GM19240 (cell line): ENCODE results near the genes LRRTM4 and REG1A.

DNA sequence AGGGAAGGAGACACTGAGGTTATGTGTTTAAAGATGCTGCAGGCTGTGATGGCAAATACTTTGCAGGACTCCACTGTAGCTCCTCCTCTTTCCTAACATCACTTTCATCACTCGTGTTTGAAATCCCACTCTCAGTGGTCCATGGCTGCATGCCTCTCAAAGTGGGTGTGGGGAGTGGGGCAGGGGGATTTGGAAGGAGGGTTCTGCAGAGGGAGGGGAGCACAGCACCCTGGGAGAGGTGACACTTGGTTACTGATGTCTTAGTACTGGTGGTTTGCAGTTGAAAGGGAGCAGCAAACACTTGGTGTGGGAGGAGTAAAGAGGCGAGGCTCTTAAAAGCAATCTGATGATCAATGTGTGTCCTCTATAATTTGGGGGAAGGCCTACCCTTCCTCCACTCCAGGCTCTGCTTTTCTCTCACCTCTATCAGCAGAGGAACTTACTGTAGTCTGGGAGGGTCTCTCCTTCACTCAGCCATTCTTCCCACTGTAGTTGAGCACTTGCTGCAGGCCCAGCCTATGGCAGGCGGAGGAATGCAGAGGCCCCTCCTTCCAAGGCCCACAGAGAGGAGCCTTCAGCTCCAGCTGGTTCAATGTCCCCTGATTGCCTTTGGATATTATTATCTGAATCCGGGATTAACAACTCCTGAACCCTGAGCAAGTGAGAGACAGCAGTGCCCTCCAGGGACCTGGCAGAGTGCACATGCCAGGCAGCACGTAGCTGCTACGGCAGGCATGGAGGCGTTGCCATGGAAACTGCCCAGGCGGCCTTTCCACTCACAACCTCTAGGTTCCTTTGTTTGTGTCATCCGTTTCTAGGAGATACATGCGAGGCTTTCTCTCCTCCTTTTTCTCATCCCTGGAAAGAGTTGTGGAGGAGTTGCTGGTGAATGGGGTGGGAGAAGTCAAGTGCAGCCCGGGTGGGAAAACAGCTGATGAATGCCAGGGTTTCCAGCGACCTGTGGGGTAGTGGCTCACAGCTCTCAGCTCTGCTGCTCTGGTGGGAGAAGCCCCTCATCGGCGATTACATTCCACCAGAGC is 55.6 kb upstream of the HK2 start:
- RRBS: no CpG with 5 or more reads among the region's 14 CpGs

- RRBS: no CpG with 5 or more reads among the region's 9 CpGs
Observed at GRCh38 chr2:74843005-74844306, 9.5 kb downstream of the HK2 start.

DNA sequence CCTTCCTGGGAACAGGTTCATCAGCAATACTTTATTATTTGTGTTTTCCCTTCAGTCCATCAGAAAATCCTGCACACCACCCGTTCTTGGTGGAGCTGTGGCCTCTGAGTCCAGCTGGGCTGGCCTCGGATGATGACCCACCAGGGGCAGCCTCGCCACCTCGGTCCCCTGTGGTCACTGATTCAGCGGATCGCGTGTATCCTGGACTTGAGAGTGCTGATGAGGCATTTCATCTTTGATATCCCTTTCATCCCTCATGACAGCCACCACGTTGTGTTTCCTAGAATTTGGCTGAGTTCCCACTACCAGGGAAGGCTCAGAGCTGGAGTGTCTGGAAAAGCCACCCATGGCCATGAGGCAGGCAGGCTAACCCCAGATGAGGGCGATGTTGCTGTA is 31.3 kb downstream of the HK2 start:
- RRBS: no CpG with 5 or more reads among the region's 9 CpGs

DNA sequence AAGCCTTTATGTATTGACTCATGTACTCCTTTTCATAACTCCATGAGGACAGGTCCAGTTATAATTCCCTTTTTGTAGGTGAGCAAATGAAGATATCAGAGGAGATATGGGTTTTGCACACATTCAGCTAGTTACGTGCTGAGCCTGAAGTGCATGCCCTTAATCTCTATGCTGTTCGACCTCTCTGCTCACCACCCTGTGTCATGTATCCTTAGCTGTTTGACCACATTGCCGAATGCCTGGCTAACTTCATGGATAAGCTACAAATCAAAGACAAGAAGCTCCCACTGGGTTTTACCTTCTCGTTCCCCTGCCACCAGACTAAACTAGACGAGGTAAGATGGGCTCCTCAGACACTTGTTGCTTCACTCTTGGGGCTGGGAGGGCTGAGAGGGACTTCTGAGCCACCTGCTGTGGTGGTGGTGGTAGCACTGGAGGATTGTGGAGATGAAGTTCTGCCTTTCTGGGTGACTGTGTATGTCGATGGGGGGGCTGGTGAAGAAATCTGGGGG is 38.2 kb downstream of the HK2 start:
- RRBS: no CpG with 5 or more reads among the region's 6 CpGs

GRCh38 chr2:74881250-74881865 is 47.4 kb downstream of the HK2 start:
- RRBS: 97% methylated on average over 4 of the region's 13 CpGs

- RRBS: no CpG with 5 or more reads among the region's 3 CpGs
Observed at GRCh38 chr2:74892128-74892683, 58.3 kb downstream of the HK2 start.

- RRBS: no CpG with 5 or more reads among the region's 14 CpGs
Observed at GRCh38 chr2:74908501-74909082, 49.9 kb upstream of the POLE4 start.

GRCh38 chr2:75569410-75569996 is 8.8 kb upstream of the EVA1A start:
- RRBS: no CpG with 5 or more reads among the region's 7 CpGs

GRCh38 chr2:77521986-77522527 is at the start of gene LRRTM4:
Gene LRRTM4 (minus strand): TSS chr2:77522376.
- RRBS: no CpG with 5 or more reads among the region's 3 CpGs

- RRBS: no CpG with 5 or more reads among the region's 4 CpGs
Observed at GRCh38 chr2:79120388-79120787, at the start of gene REG1A. Gene REG1A (plus strand): TSS chr2:79120488.

GRCh38 chr2:79631395-79631744 is 118.5 kb downstream of the CTNNA2 start:
- RRBS: no CpG with 5 or more reads among the region's 5 CpGs

DNA sequence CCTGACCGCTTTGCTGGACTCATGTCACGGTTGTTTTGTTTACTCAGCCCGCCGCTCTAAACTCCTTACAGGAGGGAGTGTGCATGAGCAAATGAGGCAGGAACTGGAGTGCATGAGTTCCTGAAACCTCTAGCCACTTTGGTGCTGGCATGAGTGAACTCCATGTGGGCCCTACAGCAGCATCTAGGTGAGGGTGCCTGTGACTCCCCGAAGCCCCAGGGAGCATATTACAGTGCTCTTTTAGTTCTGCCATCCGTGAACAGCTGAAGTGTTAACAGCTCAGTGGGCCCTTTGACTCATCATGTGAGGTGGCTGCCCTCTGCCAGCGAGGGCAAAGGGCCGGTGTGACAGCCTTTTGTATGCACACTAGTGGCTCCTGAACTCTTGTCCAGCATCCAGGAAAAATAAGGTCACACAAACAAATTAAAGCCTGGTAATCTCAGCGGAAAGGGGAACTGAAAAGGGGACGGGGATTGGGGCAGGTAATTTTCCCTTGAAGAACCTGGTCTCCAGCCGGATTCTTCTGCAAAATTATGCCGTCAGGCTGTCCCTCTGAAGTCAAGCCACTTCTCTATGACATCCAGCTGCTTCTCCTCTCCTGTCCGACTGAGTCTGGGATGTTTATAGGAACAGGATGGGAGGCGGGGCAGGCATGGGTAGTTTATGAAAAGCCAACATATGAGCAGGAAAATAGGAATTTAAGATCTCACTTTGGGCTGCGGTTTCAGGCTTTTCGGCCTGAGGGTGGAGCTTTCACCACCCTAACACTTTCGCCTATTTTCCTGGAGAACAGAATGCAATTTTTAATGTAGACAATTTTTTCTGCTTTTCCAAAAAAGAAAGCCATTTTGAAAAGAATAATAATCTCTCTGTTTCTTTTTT is 1668.6 kb downstream of the SUCLG1 start:
- RRBS: no CpG with 5 or more reads among the region's 17 CpGs

DNA sequence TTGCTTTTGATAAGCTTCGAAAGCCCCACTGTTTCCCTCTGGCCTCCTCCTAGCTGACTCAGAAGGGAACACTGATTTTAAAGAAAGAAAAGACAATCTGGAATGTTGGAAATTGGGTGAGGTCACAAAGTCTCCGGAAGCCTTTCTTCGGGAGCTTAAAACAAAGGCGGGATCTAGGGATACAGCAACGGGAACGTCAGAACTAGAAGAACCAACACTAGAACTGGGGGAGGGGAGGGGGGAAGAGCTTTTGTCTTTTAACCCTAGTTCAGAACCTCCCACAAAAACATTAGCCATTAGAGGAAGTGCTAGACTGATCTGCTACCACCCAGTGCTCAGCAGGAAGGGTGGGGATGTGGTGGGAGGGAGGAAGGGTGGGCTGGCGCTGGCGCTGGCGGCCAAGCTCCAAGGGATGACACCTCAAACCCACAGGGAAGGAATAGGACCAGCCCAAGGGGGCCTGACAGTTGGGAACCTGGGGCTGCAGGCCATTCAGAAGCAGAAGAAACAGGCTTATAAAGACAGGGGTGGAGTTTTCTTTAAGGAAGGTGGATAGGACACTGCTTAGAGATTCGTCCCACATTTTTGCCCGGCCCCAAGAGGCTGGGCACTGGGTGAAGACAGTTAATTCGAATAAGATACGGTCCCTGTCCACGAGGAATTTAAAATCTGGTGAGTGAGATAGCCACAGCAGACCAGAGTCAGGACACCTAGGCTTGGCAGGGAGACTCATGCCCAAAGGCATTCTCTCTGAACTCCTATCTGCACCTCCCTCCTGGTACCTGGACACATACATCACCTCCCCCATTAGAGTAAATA is 1.7 kb downstream of the TMSB10 start:
- RRBS: no CpG with 5 or more reads among the region's 14 CpGs

DNA sequence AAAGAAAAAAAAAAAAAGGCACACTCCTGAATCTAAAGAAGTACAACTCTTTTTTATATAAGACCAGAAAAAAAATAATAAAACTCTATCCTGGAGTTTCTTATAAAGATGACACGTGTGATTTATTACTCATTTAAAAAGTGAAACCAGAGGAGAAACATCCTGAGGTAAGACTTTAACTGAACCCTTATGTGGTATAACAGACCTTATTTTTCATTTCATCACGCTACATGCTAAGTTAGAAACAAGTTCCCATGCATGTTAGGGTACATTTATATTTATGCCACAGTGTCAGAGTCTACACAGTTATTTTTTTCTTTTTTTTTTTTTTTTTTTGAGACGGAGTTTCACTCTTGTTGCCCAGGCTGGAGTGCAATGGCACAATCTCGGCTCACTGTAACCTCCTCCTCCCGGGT is 32.4 kb upstream of the KCMF1 start:
- RRBS: no CpG with 5 or more reads among the region's 5 CpGs

- RRBS: no CpG with 5 or more reads among the region's 13 CpGs
Observed at GRCh38 chr2:84959028-84959790, 11.8 kb upstream of the KCMF1 start.

GRCh38 chr2:84989623-84990272 is 18.8 kb downstream of the KCMF1 start:
- RRBS: no CpG with 5 or more reads among the region's 3 CpGs

- RRBS: no CpG with 5 or more reads among the region's 13 CpGs
Observed at GRCh38 chr2:85046013-85046628, 75.2 kb downstream of the KCMF1 start.